Kidney epithelial cell (primary cell): ENCODE data around the gene NAP1L1.

- RAMPAGE, long total RNA = no peak
- RRBS = no CpG with 5 or more reads among the region's 8 CpGs
Measured at GRCh38 chr12:75820727-75821211, 263.7 kb downstream of the NAP1L1 start.

- RAMPAGE, long total RNA = no peak
- RRBS = no CpG with 5 or more reads among the region's 9 CpGs
Measured at GRCh38 chr12:75877985-75878772, 206.3 kb downstream of the NAP1L1 start.

DNA sequence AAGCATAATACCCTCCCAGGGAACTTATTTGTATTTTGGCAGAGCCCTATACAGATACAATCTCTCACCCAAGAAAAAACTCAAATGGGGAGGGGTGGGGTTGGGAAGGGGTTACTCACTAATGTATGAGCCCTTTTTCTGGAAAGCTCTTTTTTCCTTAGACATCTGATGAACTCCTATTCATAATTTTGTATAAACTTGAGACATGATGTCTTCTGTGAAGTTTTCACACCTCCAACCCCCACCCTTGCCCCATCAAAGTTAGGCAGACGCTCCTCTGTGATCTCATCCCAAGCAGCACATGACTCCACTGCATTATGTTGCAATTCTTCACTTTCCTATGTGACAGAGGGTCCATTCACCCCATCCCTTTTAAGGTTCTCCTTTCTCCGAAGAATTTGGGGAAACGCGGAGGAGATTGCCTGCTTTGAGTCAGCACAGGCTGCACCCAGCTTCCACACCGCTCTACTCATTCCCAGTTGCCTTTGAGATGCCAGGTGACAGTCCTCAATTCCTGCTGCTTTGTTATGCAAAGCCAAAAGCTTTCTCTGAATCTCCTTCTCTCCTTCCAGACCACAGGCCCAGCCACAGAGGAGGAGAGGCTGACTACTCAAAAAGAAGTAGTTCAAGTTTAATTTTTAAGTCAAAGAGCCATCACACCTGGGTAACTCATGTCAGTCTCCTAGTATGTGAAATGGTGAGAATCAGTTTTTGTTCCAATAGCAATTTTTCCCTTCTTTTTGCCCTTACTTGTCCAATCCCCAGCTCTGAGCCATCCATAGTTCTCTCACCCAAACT, 114.7 kb downstream of the NAP1L1 start:
- RAMPAGE, long total RNA = no peak
- RRBS = no CpG with 5 or more reads among the region's 5 CpGs

DNA sequence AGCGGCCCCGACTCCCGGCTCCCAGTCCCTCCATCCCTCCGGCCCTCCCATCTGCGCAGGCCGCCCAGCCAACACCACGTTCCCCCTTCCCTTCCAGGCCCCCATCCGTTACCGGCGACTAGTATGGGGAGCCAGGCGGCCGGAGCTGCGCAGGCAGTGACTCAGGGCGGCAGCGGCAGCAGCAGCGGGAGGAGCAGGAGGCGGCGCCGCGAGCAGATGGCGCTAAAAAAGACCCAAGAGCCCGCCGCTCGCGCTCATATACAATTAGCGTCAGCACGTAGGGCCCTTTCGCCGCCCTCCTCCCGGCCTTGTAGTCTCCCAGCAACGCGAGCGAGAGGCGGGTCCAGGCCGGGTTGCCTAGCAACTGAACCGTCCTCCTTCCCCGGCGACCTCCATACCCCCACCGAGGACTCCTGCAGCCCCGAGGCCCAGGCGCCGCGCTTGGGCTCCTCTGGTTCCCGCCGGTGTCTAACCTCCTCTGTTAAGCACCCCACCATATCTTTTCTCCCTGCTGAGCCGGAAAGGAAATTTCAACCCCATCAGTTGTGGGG, at the start of gene NAP1L1:
NAP1L1 (minus strand) TSS at position 231 of the 551 bp plus-strand sequence.
- RAMPAGE, long total RNA = start-site peak on the minus strand centred at position 214 of the sequence, 181 bp wide, 4,668 and 3,058 reads in 2 replicates
- RRBS = under 1% methylated on average over 20 of the region's 46 CpGs

- RAMPAGE, long total RNA = start-site peak on the plus strand at chr12:76259787-76259851, 26 and 23 reads in 2 replicates
- RRBS = no CpG with 5 or more reads among the region's 4 CpGs
Measured at GRCh38 chr12:76259547-76260360, 88.5 kb downstream of the BBS10 start.

- RAMPAGE, long total RNA = no peak
- RRBS = no CpG with 5 or more reads among the region's 6 CpGs
Measured at GRCh38 chr12:76518941-76519681, 40.5 kb downstream of the OSBPL8 start.

GRCh38 chr12:76523485-76523847, 36.1 kb downstream of the OSBPL8 start:
- RAMPAGE, long total RNA = no peak

- RAMPAGE, long total RNA = no peak
- RRBS = no CpG with 5 or more reads among the region's 5 CpGs
Measured at GRCh38 chr12:76533228-76533788, 26.3 kb downstream of the OSBPL8 start.

DNA sequence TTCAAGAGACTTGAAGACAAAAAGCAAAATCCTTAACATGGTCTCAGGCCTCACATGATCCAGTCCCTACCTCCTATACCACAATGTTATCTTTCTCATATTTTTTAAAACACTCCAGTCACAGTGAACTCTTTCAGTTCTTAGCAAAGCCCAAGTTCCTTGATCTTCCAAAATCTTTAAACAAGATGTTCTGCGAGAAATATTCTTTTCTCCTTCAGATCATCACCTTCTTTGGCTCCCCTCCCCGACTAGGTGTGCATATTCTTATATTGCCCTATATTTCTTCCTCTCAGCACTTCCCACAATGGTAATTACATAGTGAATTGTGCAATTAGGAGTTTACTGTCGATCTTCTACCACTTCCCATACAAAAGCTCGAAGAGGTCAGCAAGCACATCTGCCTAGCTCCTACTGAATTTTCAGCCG, 16.8 kb downstream of the OSBPL8 start:
- RAMPAGE, long total RNA = no peak
- RRBS = no CpG with 5 or more reads among the region's 5 CpGs

GRCh38 chr12:77238106-77238783, 172.9 kb upstream of the E2F7 start:
- RAMPAGE, long total RNA = no peak
- RRBS = no CpG with 5 or more reads among the region's 2 CpGs

DNA sequence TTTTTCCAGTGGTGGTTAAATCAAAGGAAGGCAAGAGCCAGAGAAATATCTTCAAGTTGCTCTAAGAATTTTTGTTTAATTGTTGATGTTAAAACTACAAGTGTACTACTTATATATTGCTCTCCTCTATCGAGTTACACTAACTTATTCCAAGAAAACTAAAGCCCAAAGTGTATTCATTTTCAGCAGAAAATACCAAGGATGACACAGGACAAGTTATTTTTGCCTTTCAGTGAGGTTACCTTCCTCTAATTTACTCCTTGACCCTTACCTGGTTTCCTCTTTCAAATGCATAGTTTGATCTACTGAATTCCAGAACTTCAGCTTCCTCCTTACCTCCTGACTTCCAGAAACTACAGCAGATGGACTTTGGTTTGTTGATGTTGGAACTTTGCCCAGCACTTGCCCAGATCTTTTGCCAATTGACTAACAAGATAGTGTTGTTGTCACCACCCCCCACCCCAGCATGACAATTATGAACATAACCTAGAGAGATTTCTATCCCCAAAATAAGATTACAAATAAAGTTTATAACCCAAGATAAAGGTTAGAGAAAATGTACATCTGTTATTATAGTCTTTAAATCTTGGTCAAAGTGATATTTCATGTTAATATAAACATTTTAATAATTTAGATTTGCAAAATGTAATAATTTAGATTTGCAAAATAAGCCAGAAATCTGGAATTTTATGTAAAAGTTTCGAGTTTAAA, 63.2 kb downstream of the NAV3 start:
- RAMPAGE, long total RNA = no peak
- RRBS = no CpG with 5 or more reads among the region's 2 CpGs

DNA sequence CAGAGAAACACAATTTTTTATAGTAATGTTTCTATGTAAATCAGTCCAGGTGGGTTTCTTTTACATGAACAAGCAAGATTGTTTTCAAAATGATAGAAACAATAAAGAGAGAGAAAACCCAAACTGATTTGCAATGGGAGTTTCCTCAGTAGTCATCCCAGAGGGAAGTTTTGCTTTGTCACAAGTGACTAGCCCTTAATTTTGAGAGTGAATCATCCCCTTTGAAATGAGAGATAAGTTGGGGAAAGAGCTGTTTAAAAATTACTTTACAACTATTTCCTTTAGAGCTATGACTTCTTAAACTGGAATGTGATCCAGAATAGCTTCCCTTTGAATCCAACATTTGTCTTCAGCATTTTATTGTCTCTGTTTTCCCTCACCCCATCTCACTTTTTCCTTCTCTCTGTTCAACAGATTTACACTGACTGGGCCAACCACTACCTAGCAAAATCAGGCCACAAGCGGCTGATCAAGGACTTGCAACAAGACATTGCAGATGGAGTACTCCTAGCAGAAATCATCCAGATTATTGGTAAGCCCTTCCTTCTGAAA, 109.3 kb downstream of the NAV3 start:
- RAMPAGE, long total RNA = no peak
- RRBS = no CpG with 5 or more reads among the region's 1 CpG

- RAMPAGE, long total RNA = no peak
- RRBS = no CpG with 5 or more reads among the region's 4 CpGs
Measured at GRCh38 chr12:78006590-78007305, 176.1 kb downstream of the NAV3 start.

DNA sequence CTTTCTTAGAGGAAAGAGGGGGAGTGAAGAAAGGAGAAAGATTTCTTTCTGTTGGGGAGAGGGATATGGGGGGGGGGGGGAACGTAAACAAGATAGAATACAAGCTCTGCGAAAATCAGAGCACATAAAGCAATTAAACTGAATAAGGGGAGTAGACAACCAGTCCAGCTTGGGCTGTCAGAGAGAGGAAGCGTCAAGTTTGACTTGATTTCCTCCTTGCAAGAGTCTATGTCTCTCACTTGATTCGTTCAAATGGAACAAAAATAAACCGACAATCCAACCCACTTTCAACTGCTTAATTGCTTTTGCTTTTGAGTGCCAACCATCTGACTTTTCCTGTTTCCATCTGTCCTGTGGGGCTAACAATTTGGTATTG, 912 bp downstream of the SYT1 start:
- RAMPAGE, long total RNA = no peak
- RRBS = no CpG with 5 or more reads among the region's 5 CpGs

- RAMPAGE, long total RNA = no peak
- RRBS = no CpG with 5 or more reads among the region's 3 CpGs
Measured at GRCh38 chr12:78929709-78930950, 65.6 kb downstream of the SYT1 start.

- RAMPAGE, long total RNA = no peak
- RRBS = no CpG with 5 or more reads among the region's 3 CpGs
Measured at GRCh38 chr12:79416016-79416384, 274.8 kb downstream of the PAWR start.

DNA sequence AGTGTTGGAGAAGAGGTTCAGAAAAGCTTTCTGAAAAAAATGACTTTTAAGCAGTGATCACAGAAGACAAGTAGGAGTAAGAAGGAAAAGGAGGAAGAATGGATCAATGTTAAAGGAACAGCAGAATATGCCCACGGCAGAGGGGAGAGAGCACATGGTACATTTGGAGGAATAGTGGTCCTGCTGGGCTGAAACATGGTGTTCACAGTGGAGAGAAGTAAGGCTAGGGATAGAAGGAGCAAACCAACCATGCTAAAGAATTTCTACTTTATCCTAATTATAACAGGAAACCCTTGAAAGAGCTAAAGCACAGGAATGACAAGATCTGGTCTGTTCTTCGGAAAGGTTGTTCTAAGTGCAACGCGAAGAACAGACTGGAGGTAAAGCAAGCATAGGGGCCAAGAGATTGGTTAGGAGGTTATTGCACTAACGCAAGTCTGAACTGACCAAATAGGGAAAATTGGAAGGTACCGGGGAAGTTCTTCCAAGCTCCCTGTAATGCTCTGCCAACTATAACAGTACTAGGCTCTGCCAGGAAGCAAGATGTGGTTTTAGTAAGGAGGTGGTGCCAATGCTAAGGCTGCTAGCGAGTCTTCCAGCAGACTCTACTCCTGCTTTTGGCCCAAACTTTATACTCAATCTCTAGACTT, 138.7 kb downstream of the PAWR start:
- RAMPAGE, long total RNA = no peak
- RRBS = no CpG with 5 or more reads among the region's 7 CpGs

GRCh38 chr12:79711752-79712069, 20.9 kb upstream of the PAWR start:
- RAMPAGE, long total RNA = no peak
- RRBS = no CpG with 5 or more reads among the region's 10 CpGs

DNA sequence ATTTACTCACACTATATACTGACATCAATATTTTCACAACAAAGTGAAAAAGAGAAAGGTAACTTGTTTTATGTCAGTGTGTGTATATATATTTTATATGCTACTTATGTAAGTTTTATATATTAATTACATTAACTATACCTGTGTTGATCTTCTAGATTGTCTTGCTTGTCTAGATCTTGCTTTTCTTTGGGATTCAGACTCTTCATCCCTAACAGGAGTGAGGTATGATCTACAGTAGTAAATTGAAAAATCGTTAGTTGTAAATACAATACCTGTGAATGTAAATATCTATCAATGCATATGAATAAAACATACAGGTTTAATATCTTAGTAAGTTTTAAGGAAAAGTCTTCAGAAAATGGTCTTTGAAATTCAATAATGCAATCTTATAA, 107.6 kb upstream of the PAWR start:
- RAMPAGE, long total RNA = no peak
- RRBS = no CpG with 5 or more reads among the region's 1 CpG

- RAMPAGE, long total RNA = no peak
- RRBS = no CpG with 5 or more reads among the region's 2 CpGs
Measured at GRCh38 chr12:79936709-79937217, 1.9 kb upstream of the PPP1R12A start.